Iris pigment epithelial cell (primary cell): Measurements from ENCODE around the genes MLC1, HDAC10, SCO2 and TYMP.

- RRBS = no CpG with 5 or more reads among the region's 31 CpGs
Measured at GRCh38 chr22:50085145-50086152, at the start of gene MLC1. TSS of gene MLC1 (minus strand) at chr22:50085426.

- RRBS = no CpG with 5 or more reads among the region's 7 CpGs
Measured at GRCh38 chr22:50105604-50106153, 15.9 kb downstream of the MOV10L1 start.

DNA sequence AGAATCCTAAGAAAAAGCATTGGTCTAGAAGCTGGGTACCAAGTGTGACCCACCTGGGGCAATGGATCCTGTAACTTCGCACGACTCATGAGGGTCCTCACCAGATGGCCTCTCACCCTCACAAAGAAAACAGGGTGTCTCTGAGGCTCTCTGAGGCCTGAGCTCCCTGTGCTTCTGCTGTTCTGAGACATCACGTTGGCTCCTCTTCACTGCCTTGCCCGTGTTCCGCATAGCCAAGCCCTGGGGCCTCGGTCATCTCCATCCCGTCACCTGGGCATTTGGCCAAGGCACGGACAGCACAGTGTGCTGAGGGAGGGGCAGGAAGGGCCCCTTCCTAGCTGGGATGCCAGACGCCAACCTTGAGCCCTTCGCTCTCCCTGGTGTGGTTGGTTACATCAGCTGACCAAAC, 25.8 kb downstream of the MOV10L1 start:
- RRBS = no CpG with 5 or more reads among the region's 10 CpGs

GRCh38 chr22:50188189-50189300, 2.8 kb downstream of the TRABD start:
- RRBS = 91% methylated on average over 6 of the region's 37 CpGs

DNA sequence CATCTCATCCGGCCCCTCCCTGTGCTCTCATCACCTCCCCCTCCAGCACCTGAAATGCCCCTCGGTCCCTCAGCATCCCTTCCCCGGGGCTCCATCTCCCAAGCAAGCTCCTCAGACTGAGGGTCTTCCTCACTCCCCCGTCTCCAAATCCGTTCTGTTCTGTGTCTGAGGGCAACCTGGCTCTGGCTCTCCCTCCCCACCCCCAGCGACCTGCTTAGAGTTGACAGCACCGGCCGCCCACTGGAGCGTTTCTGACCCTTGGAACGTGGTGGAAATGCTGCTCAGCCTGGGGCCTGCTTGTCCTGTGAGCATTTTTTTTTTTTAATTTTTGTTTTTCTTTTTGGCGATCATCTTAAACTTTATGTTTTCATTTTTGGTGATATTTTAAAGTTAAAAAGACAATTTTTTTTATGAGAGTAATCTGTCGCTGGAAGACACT, 1.5 kb downstream of the SELENOO start:
- RRBS = 47% methylated on average over 3 of the region's 12 CpGs

DNA sequence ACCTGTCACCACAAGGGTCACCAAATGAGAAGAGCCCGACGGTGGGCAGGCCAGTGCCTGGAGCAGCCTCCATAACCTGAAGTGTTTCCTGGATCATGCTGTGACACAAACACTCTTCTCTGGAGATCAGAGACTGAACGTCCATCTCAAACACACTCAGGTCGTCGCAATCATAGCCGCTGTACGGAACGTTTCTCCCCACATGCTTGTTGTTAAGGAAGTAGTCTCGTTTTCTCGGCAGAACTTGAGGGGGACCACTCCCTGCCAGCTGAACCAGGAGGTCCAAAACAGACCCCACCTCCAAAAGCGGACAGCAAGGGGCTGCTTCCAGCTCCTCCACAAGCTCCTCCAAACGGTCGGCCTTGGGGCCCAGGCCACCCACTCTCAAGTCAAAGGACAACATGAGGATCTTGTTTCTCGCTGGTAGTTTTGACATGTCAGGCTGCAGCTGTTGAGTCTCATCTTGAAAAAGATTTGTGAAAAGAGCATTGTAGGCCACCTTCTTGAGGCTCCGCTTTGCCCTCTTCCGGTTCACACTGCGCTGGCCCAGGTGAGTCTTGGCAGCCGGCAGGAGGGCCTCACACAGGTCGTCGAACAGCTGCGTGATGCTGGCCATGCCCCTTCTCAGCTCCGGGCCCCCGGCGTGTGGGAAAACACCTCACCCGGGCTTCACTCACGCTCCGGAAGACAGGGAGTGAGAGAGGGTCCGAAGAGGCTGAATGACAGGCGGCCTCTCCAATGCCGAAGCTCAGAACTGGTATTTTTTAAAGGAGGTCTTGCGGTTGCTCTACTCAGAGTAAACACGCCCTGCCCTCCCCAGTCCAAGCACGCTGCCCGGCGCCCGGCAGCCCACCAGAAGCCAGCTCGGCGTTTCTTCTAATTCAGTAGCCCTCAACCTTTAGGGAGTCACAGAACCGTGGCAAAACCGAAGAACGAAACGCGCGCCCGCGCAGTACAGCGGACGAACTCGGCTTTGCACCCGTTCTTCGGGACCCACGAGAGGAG, 677 bp downstream of the TUBGCP6 start:
- RRBS = 4% methylated on average over 7 of the region's 52 CpGs

- RRBS = 8% methylated on average over 31 of the region's 80 CpGs
Measured at GRCh38 chr22:50251020-50251818, at the start of gene HDAC10. TSS of gene HDAC10 (minus strand) at chr22:50251265.

GRCh38 chr22:50270819-50271057, 558 bp upstream of the MAPK11 start:
- RRBS = 2% methylated on average over 12 of the region's 16 CpGs

- RRBS = 79% methylated on average over 3 of the region's 16 CpGs
Measured at GRCh38 chr22:50276454-50277079, 6.4 kb upstream of the MAPK11 start.

DNA sequence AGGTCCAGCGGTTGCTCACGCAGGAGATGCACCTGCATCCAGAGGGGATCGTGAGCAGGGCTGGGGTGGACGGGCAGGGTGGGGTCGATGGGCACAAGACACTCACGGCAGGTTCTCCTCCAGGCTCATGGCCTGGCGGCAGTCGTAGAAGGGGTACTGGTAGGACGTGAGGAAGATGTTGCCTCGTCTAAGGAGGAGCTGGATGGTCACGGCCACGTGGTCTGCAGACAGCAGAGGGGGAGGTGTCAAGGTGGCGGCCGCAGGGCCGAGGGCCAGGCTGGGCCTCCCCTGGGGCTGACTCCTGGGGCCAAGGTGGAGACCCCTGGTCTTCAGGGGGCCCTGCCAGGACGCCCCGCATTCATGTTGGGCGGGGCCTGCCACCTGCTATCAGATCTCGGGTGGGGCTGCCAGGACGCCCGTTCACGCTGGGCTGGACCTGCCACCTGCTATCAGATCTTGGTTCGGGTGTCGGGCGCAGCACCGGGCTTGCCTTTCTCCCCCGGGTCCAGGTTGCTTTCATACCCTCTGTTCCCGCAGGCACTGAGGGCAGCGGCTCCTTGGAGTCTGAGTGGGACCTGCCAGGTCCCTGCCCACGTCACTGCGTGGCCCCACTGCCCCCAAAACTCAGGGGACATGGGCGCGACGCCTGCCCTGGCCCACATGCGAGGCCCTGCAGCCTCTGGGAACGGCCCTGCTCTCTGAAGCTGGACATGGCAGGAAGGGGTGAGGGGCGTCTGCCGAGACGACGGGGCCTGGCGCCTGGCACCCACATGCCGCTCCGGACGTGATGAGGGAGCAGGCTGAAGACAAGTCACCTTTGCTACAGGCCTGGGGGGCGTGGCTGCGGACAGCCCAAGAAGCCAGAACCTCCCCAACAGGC, 16.1 kb upstream of the MAPK11 start:
- RRBS = no CpG with 5 or more reads among the region's 46 CpGs

- RRBS = 23% methylated on average over 7 of the region's 42 CpGs
Measured at GRCh38 chr22:50301021-50302067, 6.1 kb downstream of the PLXNB2 start.

- RRBS = no CpG with 5 or more reads among the region's 28 CpGs
Measured at GRCh38 chr22:50414255-50414993, 60.4 kb downstream of the SBF1 start.

- RRBS = no CpG with 5 or more reads among the region's 13 CpGs
Measured at GRCh38 chr22:50415451-50415911, 59.4 kb downstream of the SBF1 start.

- RRBS = no CpG with 5 or more reads among the region's 8 CpGs
Measured at GRCh38 chr22:50415994-50416295, 58.9 kb downstream of the SBF1 start.

GRCh38 chr22:50458960-50460271, 15.4 kb downstream of the SBF1 start:
- RRBS = 89% methylated on average over 6 of the region's 73 CpGs

GRCh38 chr22:50525404-50525913, at the start of gene SCO2:
TSS of gene SCO2 (minus strand) at chr22:50525598.
- RRBS = 1% methylated on average over 37 of the region's 67 CpGs

DNA sequence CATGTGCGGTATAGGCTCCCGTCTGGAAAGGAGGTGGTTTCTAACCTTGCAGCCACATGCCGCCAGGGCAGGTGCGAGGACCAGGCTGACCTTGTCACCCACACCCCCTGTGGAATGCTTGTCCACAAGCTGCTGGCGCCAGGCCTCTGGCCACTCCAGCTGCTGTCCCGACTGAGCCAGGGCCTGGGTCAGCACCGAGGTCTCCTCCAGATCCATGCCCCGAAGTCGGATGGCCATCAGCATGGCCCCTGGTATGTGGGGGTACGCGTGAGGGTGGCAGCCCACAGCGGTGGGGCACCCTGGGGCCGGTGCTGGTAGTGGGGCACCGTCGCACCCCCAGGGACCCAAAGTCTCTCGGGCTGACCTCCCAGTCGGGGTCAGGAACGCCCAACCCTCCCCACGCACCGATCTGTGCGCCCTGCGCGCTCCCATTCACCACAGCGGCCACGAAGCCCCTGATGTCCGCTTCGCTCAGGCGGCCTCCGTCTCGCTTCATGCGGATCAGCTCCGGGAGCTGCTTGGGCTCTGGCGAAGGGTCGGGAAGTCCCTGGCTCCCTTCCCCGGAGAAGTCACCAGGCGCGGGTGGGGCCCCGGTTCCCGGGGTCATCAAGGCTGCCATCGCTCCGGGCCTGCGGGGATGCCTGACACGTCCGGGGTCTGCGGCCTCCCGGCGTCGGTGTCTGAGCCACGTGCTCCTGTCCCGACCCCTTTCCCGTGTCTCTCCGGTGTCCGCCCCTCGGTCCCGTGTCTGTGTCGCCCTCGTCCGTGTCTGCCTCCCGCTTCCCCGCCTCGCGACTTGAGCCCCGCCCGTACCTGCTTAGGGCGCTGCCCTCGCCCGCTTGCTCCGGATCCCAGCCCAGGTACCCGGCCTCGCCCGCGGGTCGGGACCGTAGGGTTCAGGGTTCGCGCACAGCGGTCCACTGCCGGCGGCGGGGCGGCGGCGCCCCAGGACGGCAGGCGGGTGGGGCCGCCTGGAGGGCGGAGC, at the start of gene TYMP:
TYMP (minus strand) TSS at position 922 of the 985 bp plus-strand sequence.
- RRBS = 2% methylated on average over 30 of the region's 87 CpGs

DNA sequence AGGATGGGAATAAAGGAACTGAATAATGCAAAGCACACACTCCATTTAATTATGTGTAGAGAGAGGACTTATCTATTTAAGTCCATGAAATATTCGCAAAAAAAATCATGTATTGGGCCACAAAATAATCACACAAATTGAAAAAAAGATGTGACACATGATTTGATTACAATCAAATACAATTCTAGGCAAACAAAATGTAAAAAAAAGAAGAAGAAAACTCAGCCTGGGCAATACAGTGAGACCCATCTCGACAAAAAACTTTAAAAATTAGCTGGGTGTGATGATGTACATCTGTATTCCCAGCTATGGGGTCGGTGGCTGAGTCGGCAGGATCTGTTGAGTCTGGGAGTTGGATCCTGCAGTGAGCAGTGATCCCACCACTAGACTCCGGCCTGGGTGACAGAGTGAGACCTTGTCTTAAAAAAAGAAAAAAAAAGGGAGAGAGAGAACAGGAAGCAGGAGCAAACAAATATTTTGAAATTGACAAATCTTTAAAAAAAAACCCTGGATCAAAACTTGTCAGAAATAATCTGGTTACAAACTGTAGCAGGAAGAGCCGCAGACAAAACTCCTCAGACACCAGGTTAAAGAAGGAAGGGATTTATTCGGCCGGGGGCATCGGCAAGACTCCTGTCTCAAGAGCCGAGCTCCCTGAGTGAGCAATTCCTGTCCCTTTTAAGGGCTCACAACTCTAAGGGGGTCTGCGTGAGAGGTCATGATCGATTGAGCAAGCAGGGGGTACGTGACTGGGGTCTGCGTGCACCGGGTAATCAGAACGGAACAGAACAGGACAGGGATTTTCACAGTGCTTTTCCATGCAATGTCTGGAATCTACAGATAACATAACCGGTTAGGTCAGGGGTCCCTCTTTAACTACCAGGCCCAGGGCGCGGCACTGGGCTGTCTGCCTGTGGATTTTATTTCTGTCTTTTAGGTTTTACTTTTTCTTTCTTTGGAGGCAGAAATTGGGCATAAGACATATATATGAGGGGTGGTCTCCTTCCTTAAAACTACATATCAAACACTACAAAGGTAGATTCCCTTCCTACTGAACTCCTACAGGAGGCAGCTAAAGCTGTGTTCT, 826 bp upstream of the ODF3B start:
- RRBS = 81% methylated on average over 2 of the region's 19 CpGs

GRCh38 chr22:50576437-50577112, 1.7 kb downstream of the CPT1B start:
- RRBS = no CpG with 5 or more reads among the region's 12 CpGs

GRCh38 chr22:50683757-50684773, 53.9 kb upstream of the ACR start:
- RRBS = no CpG with 5 or more reads among the region's 16 CpGs